Type B pancreatic cell (in vitro differentiated cells): ENCODE measurements around a stretch of chr7.

DNA sequence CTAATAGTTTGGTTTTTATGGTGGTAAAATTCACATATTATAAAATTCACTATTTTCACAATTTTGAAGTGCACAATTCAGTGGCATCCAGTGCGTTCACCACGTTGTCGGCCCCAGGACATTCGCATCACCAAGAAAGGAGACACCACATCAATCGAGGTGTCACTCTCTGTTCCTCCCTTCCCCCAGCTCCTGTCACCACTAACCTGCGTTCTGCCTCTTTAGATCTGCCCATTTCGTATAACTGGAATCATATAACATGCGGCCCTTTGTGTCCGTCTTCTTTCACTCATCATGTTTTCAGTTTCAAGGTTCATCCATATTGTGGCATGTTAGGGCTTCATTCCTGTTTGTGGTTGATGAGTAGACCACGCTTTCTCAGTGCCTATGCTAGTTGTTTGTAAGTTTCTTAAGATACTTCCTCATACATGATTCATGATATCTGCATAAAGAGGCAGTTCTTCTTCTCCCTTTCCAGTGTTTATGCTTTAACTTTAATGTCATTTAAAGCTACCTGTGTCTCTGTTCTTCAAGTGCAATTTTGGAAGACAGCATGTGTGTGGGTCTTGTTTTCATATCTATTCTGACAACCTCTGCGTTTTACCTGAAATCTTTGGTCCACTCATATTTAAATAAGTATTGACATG lies 79.6 kb upstream of the FAM20C start:
- PRO-cap: no peak

DNA sequence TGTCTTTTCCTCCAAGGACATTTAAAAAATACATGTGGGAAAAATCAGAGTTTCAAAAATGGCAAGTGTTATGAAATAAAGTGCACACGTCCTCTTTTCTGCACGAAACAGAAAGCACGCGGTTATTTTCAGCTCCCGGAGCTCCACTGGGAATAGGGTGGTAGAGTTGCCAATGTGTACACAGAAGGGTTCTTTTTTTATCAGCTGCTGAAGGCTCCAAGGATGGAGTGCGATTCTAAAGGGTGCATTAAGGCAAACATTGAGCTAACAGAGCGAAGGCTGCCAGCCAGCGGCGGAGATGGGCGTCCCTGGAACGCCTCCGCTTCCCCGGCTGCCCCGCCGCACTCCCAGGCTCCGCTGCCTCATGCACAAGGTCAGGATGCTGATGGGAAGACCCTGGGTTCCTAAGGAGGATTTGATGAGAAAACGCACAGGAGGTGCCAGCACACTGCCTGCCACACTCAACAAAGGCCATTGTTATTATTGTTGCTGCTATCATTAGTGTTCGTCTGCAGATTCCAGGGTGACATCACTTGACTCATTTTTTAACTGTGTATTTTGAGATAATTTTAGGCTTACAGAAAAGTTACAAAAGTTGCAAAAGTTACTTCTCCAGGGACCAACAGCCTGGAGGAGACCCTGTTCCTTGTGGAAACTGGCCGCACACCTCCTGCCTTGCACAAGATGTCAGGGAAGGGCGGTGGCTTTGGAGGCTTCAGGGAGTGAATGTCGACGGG lies 62.5 kb upstream of the FAM20C start:
- PRO-cap: no peak

GRCh38 chr7:149880-150329 lies 42.5 kb upstream of the FAM20C start:
- PRO-cap: no peak

GRCh38 chr7:191096-191795 lies 1.1 kb upstream of the FAM20C start:
- PRO-cap: no peak

- PRO-cap: no peak
Measured at GRCh38 chr7:207539-207997, 15.2 kb downstream of the FAM20C start.

- PRO-cap: no peak
Measured at GRCh38 chr7:212969-213605, 20.7 kb downstream of the FAM20C start.

DNA sequence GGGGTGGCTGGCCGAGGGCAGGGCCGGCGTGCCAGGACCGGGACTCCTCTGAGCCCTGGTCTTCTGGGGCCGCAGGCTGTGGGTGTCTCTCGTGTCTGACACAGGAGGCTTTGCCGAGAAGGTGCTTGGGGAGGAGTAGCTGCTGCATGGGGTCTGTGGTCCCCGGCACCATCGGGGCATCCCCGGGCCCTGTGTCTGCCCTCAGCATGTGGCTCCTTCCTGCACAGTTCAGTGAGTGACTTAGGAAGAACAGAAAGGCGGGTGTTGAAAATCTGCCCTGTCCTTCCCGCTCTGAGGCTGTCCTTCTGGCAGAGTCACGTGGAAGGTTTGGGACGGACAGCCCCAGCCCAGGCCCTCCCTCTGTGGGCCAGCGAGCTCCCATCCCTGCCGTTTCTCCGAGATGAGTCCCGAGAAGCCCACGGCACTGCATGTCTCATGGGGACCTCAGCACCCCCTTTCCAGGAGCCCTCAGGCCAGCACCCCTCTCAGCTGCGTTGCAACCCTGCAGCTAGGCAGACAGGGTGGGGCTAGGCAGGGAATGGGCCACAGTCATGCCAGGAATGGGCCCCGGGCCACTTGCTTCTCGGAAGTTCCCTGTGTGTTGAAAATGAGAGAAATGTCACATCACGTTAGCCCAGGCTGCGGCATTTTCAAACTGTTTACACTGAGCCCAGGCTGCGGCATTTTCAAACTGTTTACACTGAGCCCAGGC lies 42.2 kb downstream of the FAM20C start:
- PRO-cap: unidirectional peak, minus-strand start at position 510 of the sequence

- PRO-cap: no peak
Measured at GRCh38 chr7:246051-246655, 43.8 kb upstream of the FOXL3 start.

DNA sequence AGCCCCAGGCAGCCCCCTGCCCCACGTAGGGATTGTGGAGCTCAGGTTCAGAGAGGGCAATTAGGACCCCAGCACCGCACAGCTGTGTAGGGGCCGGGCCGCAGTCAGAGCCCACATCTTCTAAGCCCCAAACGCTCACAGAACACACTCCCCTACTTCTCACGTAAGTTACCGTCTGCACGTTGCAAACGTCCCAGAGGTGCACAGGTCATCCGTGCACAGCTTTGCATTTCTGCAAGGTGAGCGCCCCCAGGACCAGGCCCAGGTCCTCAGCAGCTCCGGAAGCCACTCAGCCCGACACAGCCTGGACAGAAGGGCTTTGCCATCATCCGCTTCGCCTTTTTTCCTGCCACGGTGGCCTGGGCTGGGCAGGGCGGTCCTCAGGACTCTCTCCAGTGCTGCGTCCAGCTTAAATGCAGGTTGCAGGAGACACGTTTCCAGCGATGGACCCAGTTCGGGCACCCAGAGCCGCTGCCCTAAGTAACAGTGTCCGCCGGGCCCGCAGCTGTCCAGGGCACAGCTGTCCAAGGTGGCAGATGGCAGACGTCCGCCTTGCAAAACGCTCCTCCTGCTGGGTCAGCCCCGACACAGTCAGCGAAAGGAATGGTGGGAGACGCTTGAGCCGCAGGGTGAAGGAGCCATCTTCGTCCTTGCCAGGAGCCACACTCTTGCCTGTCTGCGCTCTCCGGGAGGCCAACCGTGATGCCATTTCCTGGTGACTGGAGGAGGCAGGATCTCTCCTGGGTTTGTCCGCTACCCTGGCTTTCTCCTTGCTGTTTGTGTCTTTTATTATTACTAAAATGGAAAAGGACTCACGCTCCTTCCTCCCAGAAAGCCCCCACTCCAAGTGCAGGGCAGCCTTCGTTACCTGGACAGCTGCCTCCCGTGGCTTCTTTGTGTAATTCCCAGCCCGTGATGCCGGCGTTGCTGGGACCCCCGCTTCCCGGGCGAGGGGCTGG lies 37.0 kb upstream of the FOXL3 start:
- PRO-cap: no peak

DNA sequence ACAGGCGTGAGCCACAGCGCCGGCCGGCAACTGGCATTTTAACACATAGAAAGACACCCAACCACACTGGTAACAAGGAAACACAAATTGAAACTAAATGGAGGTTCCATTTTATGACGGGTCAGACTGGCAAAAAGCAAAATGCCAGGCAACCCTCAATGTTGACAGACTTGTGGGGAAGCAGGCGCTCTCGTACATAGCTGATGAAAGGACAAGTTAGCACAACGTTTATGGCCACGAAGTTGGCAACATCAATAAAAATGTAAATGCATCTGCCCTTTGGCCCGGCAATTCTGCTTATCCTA lies 39.7 kb downstream of the FOXL3 start:
- PRO-cap: no peak

- PRO-cap: unidirectional peak, minus-strand start at chr7:357955
Measured at GRCh38 chr7:357811-358078, 67.8 kb downstream of the FOXL3 start.

DNA sequence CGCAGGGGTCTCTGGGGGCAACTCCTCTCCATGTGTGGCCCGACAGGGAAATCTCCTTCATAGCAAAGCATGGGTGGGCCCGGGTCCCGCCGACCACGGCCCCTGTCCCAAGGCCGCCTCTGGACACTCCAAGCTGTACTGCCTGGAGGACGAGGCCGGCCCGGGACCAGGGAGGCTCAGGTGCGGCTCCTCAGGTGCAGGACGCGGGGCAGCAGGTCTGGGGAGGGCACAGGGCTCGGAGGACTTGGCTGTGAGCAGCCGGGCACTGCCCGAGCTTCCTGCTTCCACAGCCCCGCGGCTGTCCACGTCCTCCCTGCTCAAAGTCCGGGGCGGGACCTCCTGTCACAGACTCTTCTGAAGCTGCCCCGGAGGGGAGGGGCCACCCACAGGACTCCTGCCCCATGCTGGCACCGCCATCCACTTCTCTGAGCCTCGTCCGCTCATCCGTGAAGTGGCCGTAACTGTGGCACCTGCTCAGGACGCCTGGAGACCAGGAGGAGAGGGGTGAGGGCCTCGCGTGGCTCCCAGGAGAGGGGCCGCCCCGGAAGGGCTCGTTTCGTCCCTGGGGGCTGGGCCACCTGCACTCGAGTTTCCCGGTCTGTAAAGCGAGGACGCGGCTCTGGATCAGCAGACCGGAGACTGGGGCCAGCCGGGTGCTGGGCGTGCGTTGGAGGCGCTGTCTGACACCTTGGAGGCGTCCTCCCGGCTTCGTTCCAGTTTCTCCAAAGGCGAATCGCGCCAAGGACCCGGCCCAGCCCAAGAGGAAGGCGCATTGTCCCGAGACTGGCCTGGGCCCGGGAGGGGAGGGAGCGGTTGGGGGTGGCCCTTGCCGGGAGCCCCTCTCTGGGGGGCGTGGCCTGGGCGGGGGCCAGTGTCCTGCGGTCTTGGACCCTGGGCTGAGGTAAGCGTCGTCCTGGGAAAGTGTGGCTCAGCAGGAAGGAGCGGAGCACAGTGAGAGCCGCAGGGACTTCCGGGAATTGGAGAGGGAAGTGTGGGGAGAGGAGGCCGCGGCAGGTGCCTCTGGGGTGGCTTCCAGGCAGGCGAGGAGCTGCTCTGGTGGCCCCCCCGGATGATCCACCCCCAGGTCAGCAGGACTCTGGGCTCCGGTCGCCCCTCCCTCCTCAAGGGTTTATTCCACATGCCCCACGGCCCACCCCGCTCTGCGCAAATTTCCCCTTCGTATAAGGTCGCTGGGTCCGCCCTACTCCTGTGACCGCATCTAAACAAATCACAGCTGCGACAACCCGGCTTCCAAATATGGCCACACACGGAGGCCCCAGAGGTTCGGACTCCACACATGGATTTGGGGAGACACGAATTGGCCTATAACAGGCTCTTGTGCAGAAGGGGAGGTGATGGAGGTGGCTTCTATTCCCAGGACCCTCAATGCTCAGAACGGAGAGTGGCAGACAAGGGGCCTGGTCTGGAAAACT lies 89.6 kb downstream of the FOXL3 start:
- PRO-cap: no peak

GRCh38 chr7:494189-494883 lies 25.3 kb downstream of the PDGFA start:
- PRO-cap: no peak

DNA sequence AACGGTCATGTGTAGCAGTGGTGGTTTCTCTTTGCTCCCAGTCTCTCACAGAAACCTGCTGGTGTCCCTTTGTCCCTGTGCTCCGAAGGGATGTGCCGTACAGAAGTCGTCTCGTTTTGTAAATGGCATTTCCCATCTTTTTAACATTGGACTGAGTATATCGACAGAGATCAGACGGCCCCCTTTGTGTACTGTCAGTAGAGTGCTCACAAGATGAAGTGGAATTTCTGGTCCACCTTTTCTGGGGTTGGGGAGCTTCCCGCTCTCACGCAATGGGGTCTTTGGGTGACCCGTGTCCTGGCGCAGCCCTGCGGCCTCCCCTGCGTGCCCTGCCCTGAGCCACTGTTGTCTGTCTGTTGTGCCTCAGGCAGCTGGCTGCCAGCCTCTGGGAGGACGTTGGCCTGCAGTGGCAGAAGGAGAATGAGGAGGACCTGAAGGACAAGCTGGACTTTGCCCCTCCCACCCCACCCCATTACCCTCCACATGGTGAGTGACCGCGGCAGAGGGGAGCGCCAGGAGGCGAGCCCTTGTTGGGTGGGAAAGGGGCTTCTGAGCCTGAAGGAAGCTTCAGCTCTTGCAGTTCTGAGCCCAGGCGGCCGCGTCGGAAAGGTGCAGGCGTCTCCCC lies 14.0 kb upstream of the PRKAR1B start:
- PRO-cap: no peak

DNA sequence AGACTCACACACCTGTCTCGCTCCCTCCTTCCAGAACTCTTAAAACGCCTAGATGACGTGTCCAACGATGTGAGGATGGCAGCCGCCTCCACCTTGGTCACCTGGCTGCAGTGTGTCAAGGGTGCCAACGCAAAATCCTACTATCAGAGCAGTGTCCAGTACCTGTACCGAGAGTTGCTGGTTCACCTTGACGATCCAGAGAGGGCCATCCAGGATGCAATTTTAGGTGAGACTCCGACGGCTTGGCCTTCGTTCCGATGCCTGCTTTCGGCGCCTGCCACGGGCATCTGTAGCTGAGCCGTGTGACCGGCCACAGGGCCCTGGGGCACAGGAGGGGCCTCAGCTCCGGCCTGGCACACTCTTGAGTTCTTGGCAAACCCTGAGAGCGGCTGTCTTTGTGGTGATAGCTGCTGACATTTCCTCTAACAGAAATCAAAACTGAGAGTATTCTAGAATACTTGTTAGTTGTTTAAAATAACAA lies 52.3 kb upstream of the SUN1 start:
- PRO-cap: no peak

DNA sequence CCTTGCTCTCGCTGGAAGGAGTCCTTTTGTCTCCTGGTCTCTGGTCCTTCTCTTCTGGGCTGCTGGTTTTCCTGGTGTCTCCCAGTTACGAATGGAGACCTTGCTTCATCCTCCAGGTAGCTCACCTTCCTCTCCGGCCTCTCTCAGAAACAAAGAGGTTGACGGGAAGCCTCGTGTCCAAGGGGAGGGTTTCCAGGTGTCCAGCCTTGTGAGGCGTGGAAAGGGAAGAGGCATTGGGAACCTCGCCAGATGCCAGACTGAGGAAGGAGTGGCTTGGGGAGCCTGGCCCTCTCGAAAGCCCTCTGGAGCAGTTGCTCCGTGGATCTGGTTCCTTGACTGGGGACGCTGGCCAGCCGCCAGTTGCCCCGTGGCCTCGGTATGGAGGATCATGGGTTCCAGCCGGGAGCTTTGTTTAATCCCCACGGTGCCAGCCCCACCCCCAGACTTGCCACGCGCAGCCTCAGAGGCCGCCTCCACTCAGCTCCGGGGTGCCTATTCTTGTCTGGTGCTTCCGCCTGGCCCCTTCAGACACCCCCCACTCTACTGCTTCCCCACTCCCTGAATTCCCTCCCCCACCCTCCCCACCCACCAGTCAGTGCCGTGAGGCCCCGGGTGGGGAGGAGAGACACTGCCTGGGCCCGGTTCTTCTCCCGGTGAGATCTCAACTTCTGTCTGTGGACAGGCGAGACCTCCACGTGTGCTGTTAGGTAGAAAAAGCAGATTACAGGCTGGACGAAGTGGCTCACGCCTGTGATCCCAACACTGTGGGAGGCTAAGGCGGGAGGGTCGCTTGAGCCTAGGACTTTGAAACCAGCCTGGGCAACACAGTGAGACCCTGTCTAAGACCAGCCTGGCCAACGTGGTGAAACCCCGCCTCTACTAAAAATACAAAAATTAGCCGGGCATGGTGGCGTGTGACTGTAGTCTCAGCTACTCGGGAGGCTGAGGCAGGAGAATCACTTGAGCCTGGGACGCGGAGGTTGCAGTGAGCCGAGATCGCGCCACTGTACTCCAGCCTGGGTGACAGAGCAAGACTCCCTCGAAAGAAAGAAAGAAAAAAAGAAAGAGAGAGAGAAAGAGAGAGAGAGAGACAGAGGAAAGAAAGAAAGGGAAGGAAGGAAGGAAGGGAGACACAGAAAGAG lies 30.1 kb upstream of the SUN1 start:
- PRO-cap: no peak

- PRO-cap: unidirectional peak, plus-strand start at chr7:836212
Measured at GRCh38 chr7:835877-836692, 3.8 kb downstream of the SUN1 start.

GRCh38 chr7:874541-874899 lies 1.8 kb upstream of the GET4 start:
- PRO-cap: no peak

GRCh38 chr7:882118-882616 lies 5.8 kb downstream of the GET4 start:
- PRO-cap: no peak

GRCh38 chr7:890170-890727 lies 13.9 kb downstream of the GET4 start:
- PRO-cap: no peak